Tongue (tissue), 2 donors: ENCODE results near the gene PRDM13.

DNA sequence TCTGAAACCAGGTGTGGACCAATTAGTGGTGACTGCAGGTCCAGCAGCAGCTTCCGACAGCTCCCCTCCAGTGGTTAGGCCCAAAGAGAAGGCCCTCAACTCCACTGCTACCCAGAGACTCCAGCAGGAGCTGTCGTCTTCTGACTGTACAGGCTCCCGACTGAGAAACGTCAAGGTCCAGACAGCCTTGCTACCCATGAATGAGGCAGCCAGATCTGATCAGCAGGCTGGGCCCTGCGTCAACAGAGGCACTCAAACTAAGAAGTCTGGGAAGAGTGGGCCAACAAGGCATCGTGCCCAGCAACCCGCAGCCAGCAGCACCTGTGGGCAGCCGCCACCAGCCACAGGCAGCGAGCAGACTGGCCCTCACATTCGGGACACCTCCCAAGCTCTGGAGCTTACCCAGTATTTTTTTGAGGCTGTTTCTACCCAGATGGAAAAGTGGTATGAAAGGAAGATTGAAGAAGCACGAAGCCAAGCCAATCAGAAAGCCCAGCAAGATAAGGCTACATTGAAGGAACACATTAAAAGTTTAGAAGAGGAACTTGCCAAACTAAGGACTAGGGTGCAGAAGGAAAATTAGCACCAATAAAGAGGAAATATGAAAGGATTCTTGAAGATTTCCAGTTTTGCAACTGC, 8.0 kb downstream of the LYRM2 start:
- RAMPAGE, long total RNA, result no peak

DNA sequence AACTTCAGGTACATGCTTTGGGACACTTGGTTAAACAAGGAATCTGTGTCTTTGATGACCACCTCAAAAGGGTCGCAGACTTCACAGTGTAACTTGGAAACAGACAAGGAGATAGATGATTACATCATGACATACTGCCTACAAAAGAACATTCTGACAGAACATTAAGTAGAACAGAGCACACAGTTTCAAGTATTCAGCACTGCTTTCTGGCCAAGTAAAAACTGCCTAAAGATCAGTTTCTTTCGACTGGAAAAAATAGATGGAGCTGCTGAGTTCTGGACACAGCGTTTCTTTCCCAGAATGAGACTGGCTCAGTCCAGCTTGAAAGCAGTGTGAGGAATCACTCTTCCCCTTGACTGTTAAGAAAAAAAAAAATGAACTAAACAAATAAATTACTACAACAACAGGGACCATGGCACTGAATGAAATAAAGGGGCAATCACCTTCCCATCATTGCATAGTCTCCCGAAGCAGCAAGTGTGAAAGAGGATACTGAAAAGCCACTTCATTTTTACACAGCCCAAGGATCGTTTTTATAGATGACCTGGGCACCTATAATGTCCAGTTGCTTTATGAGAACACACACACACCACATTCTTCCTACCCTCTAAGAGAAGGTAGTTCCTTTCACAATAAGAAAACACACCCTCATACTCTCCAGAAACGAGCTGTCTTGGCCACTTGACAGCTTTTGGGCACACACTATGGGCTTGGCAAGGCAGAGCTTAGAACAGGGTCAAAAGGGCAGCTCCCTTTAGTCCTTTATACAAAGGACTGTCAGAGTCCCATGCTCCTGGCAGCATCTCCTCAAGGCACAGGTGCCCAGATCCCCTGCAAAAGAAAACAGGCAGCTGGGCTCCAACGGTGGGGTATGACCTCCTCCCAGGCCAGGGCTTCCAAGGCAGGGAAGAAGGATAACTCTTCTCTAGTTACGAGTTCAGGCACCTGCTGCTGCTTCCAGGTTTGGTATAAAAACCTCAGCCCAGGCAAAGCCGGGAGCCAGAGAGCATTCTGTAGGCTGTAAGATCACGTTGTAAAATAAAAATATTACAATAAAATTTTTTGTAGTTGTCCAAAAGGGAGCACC, 4.7 kb upstream of the LYRM2 start:
- RAMPAGE, long total RNA, result no peak

DNA sequence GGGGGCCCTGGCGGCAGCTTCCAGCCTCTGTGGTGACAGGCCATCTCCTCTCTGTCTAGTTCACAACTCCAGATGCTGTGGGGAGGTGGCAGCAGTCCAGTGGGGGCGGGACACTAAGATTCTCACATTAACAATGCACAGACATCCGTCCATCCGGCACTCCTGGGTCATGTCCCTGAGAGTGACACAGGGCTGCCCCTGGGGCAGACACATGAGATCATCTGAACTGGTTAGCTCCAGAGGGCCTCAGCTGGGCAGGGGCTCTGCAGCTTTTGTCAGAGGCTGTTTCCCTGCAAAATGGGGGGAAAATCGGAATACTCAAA, 91.0 kb downstream of the GJA10 start:
- RAMPAGE, long total RNA, result no peak

- RAMPAGE, long total RNA, result no peak
Measured at GRCh38 chr6:90105845-90106094, 190.9 kb downstream of the BACH2 start.

DNA sequence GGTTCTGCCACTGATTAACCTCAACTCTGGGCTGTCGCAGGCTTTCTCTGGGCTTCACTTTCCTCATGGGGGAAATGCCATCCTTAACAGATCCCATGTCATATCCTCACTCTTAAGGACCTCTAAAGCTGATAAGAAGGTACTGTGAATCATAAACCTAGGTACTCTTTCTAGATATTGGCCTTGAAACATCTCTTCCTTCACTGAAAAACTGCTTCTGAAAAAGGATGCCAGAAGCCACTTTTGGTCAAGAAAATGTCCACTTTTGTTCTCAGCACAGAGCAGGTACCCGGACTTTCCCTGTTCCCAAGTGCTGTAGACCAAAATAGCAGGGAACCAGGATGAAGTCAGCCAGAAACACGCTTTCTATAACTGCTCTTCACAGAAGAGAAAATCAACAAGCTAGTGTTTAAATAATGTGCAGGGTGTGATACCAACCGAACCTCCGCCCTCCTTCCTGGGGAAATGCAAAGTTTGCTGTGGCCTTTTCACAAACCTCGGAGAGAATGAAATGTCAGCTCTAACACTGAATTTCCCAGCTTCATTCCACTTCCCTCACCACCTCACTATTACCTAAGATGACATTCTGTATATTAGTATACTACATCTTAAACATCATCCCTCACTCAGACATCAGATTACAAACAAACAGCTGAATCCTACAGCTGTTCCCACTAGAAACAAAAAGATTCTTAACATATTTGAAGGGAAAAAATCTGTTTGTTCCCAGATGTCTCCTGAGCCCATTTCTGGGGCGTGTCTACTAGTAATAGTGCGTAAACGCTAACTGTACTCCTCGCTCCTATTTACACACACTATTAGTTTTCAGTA, 118.7 kb downstream of the BACH2 start:
- RAMPAGE, long total RNA, result no peak

DNA sequence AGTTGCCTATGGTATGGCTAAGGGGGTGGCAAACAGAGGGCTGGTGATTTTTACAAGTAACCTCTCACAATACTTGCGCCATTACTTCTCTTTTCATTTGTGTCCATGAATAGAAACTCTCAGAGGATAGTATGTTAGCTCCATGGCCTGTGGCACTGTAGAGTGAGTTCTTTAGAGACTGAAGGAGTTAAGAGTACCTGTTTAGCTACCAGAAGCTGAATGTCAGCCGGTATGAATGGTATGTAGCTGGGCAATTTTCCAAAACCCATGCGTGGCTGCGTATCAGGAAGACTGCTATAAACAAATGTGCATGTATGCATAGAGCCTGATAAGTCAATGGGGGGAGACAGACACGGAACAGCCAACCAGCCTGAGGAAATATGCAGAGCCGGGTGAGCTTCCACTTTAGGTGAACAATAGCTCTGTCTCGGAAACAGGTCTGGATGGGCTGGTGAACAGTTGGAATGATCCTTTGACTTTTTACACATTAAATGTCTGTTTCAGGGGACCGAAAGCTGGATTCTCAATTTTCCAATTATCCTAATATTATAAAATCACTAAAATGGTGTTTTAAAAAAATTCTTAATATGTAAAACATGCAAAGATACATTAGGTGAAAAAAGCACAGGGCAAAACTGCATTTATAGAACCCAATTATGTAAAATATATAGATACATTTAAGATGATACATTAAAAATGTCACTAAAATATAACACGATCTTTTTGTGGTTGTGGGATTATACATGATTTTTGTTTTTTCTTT, 111.7 kb downstream of the BACH2 start:
- RAMPAGE, long total RNA, result no peak

DNA sequence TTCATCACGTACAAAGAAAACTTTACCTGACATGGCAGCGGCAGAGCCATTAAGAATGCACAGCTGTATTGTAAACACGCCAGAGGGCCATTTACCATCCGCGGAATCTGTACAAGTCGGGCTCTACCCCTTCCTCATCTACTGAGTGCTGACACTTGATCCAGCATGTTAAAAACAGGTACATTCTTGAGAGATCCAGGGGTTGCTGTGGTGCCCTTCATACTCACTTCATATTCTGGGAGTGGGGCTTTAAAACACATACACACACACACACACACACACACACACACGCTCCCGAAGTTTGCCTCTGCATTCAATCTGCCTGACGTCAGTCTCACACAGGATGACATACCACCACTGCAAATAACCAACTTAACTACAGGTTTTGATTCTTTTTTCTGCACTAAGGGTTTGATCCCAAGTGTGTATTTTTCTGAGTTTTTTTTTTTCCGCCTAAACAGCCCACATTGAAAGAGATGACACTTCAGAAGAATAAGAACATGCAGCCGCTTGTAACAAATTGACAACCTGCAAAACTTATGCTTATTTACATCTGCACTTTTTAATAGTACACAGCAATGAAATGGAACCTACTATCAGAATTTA, 77.0 kb downstream of the BACH2 start:
- RAMPAGE, long total RNA, result no peak

GRCh38 chr6:90238752-90238951, 58.0 kb downstream of the BACH2 start:
- RAMPAGE, long total RNA, result no peak

DNA sequence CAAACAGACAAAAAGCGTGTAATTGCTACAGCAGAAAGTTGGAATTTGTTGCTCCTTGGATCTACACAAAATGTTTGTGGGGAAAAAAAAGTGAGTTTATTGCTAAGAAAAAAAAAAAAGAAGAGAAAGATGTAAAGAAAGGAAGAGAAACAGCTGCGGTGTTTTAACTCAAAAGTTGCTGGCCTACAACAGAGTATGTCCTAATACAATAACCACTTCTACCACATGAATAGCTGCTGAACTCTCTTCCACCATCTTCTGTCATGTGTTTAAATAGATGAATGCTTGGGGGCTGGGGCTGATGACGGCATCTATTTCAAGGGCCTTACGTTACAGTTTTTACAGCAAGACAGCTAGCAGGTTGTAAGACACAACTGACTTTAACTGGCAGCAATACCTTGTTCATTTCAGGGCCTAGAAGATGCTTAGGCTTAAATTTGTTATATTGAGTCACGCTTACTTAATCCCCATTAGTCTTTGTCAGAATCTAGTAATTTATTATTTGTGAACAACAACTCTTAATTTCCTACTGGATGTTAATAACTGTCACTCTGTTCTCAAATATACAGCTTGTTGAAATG, 50.3 kb downstream of the MAP3K7 start:
- RAMPAGE, long total RNA, result no peak

DNA sequence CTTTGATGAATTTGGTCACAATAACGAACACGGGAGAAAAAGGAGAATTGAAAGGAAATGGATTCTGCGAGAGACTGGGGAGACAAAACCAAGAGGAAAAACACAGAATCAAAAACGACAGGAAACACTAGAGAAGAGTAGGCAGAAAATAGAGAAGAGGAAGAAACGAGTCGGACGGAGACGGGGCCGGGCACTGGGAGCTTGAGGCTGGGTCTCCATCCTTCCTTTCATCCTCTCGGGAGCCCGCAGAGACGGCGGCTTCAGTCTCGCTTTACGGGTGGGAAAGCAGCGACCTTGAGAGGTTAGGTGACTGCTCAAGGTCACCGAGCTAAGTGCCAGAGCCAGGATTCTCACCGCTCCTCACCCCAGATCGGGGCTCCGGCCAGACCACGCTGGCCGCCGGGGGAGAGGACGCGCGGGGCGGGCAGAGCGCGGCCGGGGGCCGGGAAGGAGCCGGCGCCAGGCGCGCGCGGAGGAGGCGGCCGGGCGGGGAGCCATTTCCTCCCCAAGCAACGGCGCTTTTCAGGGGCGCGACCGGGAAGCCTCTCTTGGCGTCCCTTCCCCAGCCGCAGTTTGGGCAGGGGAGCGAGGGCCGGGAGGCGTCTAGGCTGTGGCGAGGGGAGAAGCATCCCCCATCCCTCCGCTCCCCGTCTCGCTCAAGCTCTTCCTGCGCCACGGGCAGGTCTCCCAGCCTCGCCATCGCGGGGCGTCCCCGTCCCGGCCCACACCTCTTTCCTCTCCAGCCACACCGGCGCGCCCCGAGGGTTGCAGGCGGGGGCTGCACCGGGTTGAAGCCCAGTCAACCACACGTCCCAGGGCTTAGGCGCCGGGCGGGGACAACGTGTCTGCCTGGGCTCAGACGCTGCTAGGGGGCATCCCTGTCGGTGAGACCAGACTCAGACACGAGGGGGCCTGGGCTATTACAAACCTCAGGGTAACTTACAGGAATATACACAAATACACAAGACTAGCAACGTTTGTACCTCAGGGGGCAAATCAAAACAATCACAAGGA, 24.1 kb upstream of the MAP3K7 start:
- RAMPAGE, long total RNA, result no peak

- RAMPAGE, long total RNA, result no peak
Measured at GRCh38 chr6:93416488-93417037, 2.8 kb downstream of the EPHA7 start.

- RAMPAGE, long total RNA, result no peak
Measured at GRCh38 chr6:95576316-95576638, 1.1 kb upstream of the MANEA start.

DNA sequence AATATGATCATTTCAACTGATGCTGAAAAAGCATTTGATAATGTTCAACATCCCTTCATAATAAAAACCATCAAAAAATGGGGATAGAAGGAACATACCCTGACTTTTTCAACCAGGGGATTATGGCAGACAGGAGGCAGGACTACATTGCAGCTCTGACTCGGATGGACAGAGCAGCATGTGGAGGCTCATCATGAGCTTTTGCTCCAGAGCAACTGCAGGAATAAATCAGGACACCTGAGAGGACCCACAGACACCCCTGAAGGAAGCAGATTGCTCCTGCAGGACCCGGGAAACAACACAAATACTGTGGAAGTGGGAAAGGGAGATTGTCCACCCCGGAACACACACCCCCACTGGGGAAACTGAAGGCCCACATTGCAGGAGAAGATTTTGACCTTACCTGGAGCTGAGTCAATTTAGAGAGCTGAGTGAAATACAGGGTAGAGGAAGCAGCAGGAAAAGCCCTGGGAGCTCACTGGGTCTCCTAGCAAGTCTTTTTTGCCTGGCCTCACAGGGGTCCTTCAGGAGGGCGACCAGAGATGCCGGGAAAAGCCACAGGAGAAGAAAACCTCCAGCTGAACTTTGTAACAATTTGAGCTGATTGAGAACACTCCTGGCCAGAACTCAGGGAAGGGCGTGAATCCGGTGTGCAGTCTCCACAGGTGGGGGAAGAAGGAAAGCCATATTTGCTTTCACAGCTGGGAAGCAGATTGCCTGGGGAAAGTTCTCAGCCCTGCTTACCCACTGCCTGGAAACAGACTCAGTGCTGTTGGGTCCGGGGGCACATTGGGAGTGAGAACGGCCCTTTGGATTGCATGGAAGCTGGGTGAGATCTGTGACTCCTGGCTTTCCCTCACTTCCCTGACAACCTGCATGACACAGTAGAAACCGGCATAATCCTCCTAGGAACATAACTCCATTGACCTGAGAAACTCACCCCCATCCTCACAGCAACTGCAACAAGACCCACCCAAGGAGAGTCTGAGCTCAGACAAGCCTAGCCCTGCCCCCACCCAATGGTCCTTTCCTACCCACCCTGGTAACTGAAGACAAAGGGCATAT, 130.8 kb downstream of the FHL5 start:
- RAMPAGE, long total RNA, result no peak

DNA sequence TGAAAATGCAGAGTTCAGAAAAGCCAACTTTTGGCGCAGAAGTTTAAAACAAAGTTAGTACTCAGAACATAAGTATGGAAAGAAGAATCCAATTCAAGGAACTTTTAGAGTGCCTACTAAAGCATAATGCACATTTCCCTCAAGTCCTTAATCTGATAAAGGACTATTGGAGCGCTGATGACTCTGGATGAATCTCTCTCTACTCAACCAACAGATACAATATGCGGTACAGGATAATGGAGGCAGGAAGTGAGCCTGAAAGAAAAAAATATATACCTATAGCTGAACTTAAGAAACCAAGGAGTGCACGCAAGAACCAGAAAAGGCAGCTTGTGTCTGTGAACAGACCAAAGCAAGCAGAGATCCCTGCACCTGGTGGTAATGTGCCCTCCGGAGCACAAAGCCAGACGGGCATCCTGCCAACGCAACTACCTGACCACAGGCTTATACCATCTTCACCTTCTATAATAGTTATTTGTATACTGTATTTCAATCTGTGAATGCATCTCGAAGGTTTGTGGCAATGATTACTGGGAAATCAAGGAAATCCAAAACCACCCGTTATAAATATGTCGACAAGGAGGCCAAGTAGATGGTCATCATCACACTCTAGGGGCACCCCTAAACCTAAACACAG, 961 bp downstream of the FBXL4 start:
- RAMPAGE, long total RNA, result no peak

- RAMPAGE, long total RNA, result no peak
Measured at GRCh38 chr6:99514549-99515325, 486 bp downstream of the USP45 start.

- RAMPAGE, long total RNA, result no peak
Measured at GRCh38 chr6:99520606-99520845, 323 bp upstream of the TSTD3 start.

- RAMPAGE, long total RNA, result no peak
Measured at GRCh38 chr6:99602365-99602607, 4.3 kb upstream of the PRDM13 start.

GRCh38 chr6:99606831-99607326, at the start of gene PRDM13:
PRDM13 (plus strand) TSS chr6:99606833.
- RAMPAGE, long total RNA, result no peak

GRCh38 chr6:99613369-99614512, 7.1 kb downstream of the PRDM13 start:
- RAMPAGE, long total RNA, result no peak

GRCh38 chr6:100281144-100281927, 183.4 kb downstream of the SIM1 start:
- RAMPAGE, long total RNA, result no peak